ENCODE measurements around a stretch of chr2.

- PRO-cap: no peak
- RAMPAGE, long total RNA, 4 experiments: no peak in any of the 4 experiments
Observed at GRCh38 chr2:204797822-204798578, 252.7 kb downstream of the PARD3B start.

DNA sequence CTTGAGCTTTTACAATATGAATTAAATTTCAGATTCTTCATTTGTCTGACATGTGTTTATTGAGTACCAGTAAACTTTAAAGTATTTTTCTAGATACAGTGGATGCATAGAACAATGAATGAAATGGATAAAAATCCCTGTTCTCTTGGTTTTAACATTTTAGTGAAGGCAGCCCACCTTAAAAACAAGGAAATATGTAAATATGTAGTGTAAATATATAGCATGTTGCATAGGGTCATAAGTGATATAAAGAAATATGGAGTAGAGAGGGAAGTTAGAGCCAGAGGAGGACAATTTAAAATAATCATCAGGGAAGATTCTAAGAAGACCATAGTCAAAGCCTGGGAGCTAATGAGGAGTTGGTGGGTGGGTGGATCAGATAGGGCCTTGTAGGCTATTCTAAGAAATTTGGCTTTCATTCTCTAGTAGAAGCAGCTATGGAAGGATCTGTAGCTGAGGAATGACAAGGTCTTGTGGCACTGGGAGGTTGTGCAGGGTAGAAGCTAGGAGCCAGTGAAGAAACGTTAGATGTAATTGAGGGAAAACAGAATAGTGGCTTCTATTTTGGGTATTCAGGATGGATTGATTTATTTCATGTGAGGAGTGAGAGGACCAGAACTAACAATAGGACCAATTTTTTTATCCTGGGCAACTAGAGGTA lies 371.7 kb downstream of the PARD3B start:
- PRO-cap: no peak
- RAMPAGE, long total RNA, 4 experiments: no peak in any of the 4 experiments

DNA sequence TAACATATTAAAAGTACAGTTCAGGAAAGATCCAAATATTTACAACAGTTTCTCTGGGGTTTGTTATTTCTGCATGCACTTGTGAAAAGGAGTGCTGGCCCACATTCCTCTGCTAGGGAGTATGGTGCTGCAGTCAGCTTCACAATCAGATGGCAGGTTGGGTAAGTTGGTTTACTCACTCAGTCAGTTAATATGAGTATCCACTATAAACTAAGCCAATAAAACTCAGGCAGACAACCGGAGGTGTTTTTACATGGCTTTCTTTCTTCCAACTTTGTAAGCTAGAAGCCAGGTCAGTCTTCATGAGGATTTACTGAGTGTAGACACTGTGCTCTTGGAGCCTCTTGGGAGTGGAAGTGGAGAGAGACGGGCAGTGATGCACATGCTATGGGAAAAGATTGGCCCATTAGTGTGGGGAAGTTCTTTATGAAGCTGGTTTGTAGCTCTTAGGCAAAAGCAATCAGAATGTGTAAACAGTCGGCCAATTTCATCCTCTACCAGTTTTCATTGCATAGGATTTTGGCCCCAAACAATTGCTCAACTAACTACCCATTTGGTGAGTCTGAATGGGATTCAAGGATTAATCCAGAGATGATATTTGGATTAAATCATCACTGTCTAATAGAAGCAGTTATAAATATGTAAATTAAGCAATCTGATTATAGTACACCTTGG lies 545.3 kb downstream of the PARD3B start:
- PRO-cap: no peak
- RAMPAGE, long total RNA, 4 experiments: no peak in any of the 4 experiments

DNA sequence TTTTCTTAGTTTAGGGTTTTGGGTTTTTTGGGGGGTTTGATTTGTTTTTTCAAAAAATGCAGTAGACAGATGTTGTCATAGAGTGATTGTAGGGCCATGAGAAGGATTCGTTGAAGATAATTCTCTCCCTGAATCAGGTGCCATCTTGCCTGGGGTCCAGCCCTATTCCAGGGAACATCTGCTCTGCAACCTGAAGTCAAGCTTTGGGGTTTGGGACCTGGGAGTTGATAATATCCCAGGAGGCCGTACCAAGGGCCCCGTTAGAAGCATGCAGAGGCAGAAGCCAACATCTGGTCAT lies 515.7 kb upstream of the NRP2 start:
- PRO-cap: no peak
- RAMPAGE, long total RNA, 4 experiments: no peak in any of the 4 experiments

- PRO-cap: no peak
- RAMPAGE, long total RNA, 4 experiments: no peak in any of the 4 experiments
Observed at GRCh38 chr2:205273239-205273844, 409.0 kb upstream of the NRP2 start.

GRCh38 chr2:205300276-205300842 lies 381.9 kb upstream of the NRP2 start:
- PRO-cap: no peak
- RAMPAGE, long total RNA, 4 experiments: no peak in any of the 4 experiments

- PRO-cap: no peak
- RAMPAGE, long total RNA, 4 experiments: no peak in any of the 4 experiments
Observed at GRCh38 chr2:205660715-205661250, 21.5 kb upstream of the NRP2 start.

DNA sequence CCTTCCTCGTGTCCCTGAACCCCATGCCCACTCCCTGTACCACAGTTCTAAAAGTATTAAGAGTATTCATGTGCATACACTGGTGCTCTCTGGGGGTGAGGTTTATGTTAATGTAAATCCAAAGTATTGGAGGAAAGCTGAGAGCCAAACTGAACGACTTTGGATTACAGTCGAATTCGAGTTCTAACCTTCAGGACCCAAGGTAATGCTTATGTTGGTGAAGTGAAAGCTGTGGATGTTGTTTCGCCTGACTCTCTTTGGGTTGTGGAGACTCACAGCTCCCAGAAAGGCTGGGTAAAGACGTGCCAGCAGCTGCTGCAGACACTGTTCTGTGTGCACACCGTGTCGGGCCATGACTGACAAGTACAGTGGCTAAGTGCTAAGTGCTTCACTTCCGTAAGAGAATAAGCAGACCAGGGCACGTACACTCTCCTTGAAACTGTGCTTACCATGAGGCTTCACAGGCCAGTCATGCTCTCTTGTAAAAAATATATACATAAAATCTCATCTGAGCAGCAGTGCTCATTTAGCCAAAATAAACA lies 85.9 kb downstream of the NRP2 start:
- PRO-cap: no peak
- RAMPAGE, long total RNA, 4 experiments: no peak in any of the 4 experiments

DNA sequence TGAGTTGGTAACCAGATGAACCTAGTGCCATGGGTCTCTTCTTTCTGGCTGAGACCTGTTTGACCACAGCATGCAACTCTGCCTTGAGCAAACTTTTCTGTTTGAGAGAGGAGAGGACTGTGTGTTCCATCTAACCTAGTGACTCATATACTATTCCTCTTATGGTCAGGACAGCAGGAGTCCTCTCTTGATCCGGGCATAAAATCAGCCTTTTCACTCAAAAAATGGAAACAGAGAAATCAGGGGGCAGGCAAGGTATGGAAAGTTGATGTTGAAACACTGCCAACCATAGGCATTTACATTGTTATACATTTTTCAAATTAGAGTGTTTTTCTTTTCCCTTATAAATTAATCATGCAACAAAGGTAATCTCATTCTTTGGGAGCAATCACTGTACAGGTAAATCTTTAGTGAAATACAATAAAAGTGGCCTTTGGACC lies 86.6 kb downstream of the NRP2 start:
- PRO-cap: unidirectional peak, minus-strand start at position 99 of the sequence
- RAMPAGE, long total RNA, 4 experiments: no peak in any of the 4 experiments

- PRO-cap: no peak
- RAMPAGE, long total RNA, 4 experiments: no peak in any of the 4 experiments
Observed at GRCh38 chr2:205777143-205777602, 94.9 kb downstream of the NRP2 start.

GRCh38 chr2:205885499-205886017 lies 200.4 kb downstream of the INO80D start:
- PRO-cap: unidirectional peak, minus-strand start at chr2:205885707
- RAMPAGE, long total RNA, 4 experiments: no peak in any of the 4 experiments

GRCh38 chr2:205888999-205889691 lies 196.8 kb downstream of the INO80D start:
- PRO-cap: no peak
- RAMPAGE, long total RNA, 4 experiments: no peak in any of the 4 experiments

DNA sequence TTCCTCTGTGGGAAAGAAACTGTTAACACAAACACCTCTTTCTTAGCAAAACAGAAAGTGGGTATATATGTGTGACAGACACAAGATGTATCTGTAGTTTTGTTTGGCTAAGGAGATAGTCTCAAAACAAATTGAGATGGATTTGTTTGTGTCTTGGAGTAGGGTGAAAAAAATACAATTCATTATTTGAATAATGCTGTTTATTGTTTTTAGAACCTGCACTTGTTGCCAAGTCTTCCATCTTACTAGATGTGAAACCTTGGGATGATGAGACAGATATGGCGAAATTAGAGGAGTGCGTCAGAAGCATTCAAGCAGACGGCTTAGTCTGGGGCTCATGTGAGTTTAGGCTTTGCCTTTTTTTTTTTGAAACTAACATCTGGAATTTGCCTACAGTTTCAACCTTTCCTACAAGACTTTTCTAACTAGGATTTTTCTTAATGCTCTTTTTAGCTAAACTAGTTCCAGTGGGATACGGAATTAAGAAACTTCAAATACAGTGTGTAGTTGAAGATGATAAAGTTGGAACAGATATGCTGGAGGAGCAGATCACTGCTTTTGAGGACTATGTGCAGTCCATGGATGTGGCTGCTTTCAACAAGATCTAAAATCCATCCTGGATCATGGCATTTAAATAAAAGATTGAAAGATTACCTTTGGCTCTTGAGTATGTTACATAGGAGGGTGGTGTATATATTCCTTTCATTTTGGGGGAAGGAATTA lies 2.7 kb downstream of the EEF1B2 start:
- PRO-cap: no peak
- RAMPAGE, long total RNA, 4 experiments: no peak in any of the 4 experiments

DNA sequence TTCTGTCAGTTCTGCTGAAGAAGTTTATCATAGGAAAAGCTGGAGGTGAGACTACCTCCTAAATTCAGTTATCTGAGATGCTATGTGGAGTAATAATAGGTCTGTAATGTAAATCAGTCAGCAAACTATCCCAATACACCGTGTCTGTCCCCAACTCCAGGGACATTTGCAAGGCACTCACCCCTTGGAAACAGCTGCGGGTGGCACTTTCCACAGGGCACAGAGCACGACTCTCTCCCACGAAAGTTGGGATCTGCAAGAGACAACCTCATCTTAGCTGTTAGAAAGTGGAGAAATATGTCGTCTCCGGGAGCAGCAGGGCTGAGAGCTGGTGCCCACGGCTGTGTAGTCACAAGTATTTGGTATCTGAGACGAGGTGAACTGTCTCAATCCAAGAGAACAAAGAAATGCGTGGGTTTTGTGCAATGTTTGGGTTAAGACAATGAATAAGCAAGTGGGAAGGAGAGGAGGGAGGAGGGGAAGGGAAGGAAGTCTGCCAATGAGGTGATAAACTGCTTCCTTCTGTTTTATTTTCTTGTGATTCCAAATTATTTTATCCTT lies 18.2 kb downstream of the DYTN start:
- PRO-cap: no peak
- RAMPAGE, long total RNA, 4 experiments: no peak in any of the 4 experiments

DNA sequence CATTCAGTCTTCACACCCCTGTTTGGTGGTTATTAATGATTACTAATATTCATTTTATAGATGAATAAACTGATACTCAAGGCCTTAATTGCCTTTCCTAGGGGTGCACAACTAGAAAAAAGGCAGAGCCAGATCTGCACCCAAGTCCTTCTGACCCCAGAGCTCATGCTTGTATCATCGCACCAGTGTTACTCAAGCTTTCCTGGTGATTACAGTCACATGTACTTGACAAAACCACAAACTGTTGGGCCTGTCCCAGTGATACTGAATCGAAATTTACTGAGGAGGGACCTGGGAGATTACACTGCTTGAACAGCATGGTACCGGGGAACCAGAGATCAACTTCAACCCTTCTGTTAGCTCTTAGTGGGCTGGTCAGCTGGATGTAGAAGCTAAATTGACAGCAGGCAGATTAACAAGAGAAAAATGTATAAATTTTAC lies 33.7 kb downstream of the FASTKD2 start:
- PRO-cap: no peak
- RAMPAGE, long total RNA, 4 experiments: no peak in any of the 4 experiments

- PRO-cap: no peak
- RAMPAGE, long total RNA, 4 experiments: no peak in any of the 4 experiments
Observed at GRCh38 chr2:206858966-206859654, 80.2 kb upstream of the CPO start.

GRCh38 chr2:206962915-206963287 lies 23.6 kb downstream of the CPO start:
- PRO-cap: no peak
- RAMPAGE, long total RNA, 4 experiments: no peak in any of the 4 experiments

DNA sequence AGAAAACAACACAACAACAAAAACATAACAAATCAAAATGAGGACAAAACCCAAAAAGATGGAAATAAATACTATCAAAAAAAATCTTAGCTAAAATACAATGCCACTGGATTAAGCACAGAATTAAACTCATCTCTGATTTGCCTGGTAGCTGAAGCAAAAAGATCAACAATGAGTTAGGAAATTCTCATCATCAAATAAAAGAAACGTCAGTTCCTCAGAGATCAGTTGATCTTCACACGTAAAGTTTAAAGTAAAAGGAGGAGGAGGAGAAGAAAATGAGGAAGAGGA lies 22.7 kb downstream of the KLF7 start:
- PRO-cap: no peak
- RAMPAGE, long total RNA, 4 experiments: no peak in any of the 4 experiments

- PRO-cap: bidirectional peak, plus-strand start at chr2:207164111, minus-strand start at chr2:207164029; bidirectional peak, plus-strand start at chr2:207164464, minus-strand start at chr2:207164274
- RAMPAGE, long total RNA, 4 experiments: no peak in any of the 4 experiments
Observed at GRCh38 chr2:207163861-207164498, 1.8 kb downstream of the KLF7 start.

DNA sequence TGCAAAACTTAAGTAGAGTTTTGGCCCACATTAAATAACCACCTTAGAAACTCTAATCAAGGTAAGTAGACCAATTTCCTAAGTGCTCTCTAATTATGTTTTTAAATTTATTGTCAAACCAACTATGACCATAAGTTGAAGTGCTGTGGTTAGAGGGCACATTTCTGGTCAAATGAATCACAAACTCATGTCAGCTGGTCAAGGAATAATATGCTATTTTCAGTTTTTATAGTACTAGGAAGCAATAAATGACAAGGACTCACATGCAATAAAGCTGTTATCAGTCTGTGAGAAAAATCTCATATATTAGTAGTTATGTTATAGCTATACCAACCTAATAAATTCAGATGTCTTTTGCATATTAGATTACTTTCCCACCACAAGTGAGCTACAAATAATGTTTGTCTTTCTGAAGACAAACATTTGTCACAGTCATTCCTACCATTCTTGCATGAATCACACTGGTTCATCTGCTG lies 27.6 kb upstream of the CCNYL1 start:
- PRO-cap: no peak
- RAMPAGE, long total RNA, 4 experiments: no peak in any of the 4 experiments

All from esophagus squamous epithelium (tissue), 4 donors.